ENCODE measurements around a stretch of chr14.

- PRO-cap, 3 experiments: no peak in any of the 3 experiments
- RAMPAGE, long total RNA: no peak
Measured at GRCh38 chr14:74572822-74573314, 39.2 kb downstream of the LTBP2 start.

DNA sequence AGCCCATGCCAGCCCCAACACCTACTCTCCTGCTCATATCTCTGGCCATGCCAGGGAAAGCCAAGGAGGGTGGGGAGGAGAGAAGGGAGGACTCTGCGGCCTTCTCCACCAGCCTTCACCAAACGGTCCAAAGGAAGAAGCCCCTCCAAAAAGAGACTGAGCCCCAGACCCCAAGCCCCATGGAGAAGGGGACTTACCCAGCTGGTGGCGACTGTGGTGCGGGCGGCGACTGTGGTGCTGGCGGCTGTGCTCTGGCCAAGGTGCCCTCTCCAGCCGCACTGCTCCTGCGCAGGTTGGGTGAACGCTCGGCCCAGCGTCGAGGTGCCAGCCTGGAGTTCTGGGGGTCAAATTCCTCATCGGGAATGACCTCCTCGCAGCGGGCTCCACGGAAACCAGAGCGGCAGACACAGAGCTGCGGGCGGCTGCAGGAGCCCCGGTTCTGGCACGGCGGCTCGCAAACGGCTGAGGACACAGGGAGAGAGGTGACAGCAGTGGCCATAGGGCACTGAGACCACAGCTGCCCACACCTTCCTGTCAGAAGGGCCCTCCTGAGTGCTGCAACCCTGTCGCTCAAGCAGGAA, 26.3 kb downstream of the LTBP2 start:
- PRO-cap, 3 experiments: no peak in any of the 3 experiments
- RAMPAGE, long total RNA: no peak

DNA sequence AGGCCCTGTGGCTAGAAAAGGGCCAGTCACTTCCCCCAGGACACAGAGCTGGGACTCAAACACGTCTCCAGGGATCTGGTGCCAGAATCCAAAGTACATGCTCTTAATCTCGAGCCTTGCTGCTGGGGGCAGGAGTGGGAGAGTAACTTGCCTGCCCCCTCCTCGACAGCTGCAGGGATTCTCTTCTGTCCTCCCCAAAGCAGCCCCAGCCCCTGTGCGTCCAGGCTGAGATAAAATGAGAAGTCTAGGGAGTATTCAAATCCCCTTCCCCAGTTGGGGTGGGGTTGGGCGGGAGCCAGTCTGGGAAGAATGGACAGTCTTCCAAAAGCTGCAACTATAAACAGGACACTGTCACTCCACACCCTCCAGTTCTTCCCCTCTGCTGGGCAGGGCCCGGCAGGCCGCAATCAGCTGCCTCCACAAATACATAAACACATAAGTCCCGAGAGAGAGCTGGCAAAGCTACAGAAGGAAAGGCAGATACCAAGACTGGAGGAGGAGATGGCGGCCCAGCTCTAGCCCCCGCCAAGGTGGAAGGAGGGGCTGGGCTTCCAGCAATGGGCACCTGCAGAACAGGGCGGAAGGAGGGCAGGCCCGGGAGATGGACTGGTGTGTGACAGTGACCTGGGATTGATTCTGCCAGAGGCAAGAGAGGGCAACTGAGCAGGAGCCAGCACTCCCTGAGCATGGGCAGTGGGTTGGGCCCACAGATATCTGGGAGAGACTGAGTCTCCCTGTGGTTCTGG, 12.7 kb downstream of the LTBP2 start:
- PRO-cap, 3 experiments: no peak in any of the 3 experiments
- RAMPAGE, long total RNA: no peak

DNA sequence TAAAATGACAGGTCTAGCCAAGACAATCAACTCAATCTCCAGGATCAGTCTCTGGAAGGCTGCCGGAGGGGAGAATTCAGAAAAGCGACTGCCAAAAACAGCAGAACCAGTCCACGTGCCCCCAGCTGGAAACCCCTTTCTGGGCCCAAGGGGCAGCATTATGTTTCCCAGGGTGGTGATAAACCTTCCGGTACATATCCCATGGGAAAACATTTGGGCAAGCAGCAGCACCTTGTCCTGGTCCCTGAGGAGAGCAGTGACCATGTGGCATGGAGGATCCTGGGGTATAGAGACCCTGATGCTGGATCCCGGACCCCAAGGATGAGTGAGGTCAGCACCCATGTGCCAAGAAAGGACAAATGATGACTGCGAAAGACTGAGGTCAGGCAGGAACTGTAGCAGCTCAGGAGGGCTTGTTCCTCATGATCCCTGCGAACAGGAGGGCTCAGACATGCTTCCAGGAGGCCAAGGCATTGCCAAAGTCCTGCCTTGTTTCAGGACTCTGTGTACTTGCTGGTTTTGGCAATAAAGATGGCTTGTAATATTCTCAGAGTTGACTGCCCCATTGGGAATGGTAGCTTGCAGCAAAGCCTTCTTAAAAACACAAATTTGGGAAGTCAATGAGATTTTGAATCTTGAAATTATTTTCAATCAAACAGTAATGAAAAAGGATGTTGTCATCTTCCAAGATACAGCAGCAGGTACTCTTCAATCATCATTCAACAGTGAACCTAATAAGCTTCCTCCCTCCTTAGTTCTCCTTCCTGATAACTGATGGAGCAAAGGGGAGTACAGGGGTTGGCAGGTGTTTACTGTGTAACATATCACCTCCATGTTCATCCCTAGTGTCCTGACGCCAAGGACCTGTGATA, 50.0 kb upstream of the LTBP2 start:
- PRO-cap, 3 experiments: no peak in any of the 3 experiments
- RAMPAGE, long total RNA: no peak

DNA sequence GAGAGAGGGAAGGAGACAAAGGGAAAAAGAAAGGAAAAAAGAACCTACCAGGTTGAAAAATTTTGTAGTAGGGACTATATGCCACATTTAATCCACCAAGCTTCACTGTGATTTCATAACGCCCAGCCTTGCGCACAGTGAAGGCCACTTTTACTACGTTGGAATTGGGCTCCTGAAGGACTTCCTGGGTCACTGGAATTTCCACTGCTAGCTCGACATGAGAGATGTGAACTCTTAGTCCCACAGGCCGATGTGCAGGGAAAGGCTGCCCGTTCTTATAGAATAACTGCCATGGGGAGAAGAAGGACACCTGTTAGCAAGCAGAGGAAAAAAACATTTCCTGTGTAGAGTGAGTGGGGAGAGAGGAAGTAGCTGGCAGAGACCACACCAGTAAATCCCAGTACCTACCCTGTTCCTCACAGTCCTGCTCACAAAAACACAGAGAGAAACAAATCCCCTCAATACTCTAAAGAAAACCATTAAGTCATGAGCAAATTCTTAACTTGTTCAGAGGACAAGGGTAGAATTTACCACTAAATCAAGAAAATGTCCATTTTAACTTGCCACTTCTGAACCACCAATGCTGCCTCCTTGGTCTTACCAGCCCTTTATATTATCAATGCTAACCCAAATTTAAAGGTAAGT, 29.5 kb downstream of the AREL1 start:
- PRO-cap, 3 experiments: no peak in any of the 3 experiments
- RAMPAGE, long total RNA: no peak

- PRO-cap, 3 experiments: no peak in any of the 3 experiments
- RAMPAGE, long total RNA: no peak
Measured at GRCh38 chr14:74809431-74809795, 46.3 kb downstream of the YLPM1 start.

- PRO-cap, 3 experiments: no peak in any of the 3 experiments
- RAMPAGE, long total RNA: no peak
Measured at GRCh38 chr14:74898981-74899313, 17.2 kb downstream of the DLST start.

DNA sequence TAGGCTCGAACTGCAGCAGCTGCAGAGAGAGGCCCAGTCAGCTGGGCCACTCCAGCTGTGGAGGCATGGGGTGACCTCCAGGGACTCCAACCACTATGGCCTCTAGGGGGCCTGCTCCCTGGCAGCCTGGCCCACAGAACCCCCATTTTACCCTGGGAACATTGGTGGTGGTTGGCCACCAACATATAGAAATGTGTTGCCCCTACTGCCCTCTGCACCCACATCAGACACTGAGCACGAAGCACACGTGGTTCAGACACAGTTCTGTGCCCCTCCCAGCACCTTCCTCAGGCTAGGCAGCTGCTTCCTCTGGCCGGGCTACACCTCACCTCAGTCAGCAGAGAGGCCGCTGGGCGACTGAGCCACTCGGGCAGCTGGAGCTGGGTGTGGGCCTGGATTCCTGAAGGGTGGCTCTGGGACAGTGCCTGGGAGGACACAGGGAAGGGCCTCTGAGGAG, 15.9 kb downstream of the RPS6KL1 start:
- PRO-cap, 3 experiments: no peak in any of the 3 experiments
- RAMPAGE, long total RNA: no peak

DNA sequence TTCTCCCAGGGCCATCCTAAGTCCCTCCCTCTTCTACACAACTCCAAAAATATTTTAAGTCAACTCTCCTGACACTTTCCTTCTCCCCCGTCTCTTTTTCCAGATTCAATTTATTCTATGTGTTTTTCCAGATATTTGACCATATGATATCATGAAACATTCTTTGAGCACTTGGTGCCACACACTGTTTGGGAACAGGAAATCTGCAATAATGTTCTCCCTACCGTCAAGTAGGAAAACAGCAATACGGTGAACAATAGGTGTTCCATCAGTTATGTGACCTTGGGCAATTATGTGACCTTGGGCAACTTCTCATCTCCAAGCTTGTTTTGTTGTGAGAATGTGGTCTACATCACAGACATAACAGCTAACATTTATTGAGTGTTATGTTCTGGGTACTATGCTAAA, 981 bp upstream of the NEK9 start:
- PRO-cap, 3 experiments: no peak in any of the 3 experiments
- RAMPAGE, long total RNA: no peak

DNA sequence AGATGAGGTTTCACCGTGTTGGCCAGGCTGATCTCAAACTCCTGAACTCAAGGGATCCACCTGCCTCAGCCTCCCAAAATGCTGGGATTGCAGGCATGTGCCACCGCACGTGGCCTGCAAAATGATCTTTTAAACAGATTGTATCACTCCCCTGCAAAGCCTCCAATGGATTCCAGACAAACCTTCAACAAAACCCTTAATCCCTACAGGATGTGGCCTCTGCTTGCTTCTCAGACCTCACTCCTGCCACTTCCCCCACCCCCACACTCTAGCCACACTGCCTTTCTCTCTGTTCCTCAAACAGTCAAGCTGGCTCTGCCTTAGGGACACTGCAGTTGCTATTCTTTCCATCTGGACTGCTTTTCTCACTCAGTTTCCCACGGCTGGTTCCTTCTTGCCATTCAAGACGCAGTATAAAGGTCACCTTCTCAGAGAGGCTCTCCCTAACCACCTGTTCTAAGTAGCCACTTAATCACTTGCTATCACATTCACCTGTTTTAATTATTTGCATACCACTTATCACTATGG, 47.3 kb upstream of the TMED10 start:
- PRO-cap, 3 experiments: no peak in any of the 3 experiments
- RAMPAGE, long total RNA: no peak

- PRO-cap, 3 experiments: no peak in any of the 3 experiments
- RAMPAGE, long total RNA: no peak
Measured at GRCh38 chr14:75234516-75234916, 44.1 kb upstream of the FOS start.

- PRO-cap, 3 experiments: no peak in any of the 3 experiments
- RAMPAGE, long total RNA: no peak
Measured at GRCh38 chr14:75331436-75331955, 52.9 kb downstream of the FOS start.

DNA sequence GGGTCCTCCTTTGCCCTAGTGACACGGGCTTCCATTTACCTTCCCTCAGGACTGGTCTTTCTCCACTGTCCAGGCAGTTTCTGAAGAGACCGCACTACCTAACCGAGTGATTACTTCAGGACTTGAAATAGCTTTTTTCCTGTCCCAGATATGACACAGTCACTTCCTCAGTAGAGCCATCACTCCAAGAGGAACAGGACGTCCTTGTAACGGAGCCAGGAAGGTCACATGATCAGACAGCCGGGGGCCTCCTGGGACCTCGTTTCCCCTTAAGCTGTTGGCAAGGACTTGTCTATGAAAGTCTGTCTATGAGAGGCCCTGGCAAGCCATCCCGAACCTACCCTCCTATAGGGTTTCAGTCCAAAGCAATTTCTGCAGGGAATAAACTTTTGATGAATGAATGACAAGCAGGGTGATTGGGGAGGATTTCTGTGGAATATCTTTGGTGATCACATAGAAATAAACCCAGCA, 62.4 kb downstream of the FOS start:
- PRO-cap, 3 experiments: no peak in any of the 3 experiments
- RAMPAGE, long total RNA: no peak

- PRO-cap, 3 experiments: no peak in any of the 3 experiments
- RAMPAGE, long total RNA: no peak
Measured at GRCh38 chr14:75399808-75400917, 27.7 kb upstream of the JDP2 start.

DNA sequence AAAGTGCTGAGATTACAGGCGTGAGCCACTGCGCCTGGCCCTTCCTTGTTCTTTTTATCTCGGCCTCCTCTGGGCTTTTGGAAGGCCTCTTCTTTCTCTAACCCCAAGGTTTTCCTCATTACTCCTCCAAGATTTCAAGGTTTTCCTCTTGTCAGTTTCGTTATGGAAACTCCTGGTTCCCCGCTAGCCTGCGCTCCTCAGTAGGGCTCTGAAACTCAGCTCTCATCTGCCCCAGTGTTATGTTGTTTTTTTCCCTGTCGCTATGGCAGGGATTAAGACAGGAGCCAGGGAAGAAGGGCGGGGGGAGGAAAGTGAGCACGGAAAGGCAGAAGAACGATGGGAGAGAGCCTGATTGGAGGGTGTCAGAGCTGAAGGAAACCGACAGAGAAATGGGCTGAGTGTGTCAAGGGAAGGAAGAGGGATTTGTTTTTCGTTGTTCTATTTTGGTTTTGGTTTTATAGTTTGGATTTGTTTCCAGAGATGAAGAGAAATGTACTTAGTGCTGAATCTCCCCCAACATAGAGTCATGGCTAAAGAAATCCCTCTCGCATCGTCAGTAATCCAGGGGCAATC, 26.4 kb upstream of the JDP2 start:
- PRO-cap, 3 experiments: no peak in any of the 3 experiments
- RAMPAGE, long total RNA: no peak

DNA sequence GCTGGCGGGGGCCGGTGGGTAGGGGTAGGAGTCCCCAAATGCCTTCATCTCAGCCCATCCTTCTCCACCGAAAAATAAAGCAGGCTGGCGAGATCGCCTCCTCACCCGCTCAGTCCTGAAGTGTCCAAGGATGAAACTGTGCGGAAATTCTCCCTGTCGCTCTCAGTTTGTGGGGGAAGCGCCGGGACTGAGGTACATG, 558 bp upstream of the JDP2 start:
- PRO-cap, 3 experiments: peak in 3 of 3 experiments; most common plus-strand start position 112 of the sequence (in 2)
- RAMPAGE, long total RNA: no peak

DNA sequence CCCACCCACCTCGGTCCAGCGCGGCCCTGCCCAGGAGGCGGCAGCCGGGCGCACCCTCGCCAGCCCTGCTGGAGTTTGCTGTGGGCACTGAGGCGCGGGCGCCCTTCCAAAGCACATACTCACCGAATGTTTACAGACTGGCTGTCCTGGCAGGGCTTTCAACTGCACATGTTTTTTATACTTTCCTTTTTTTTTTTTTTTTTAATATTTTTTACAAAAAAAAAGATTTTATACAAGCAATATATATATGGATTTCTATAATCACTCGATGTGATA, 42.1 kb downstream of the JDP2 start:
- PRO-cap, 3 experiments: no peak in any of the 3 experiments
- RAMPAGE, long total RNA: no peak

- PRO-cap, 3 experiments: no peak in any of the 3 experiments
- RAMPAGE, long total RNA: no peak
Measured at GRCh38 chr14:75515626-75516028, 6.6 kb upstream of the BATF start.

DNA sequence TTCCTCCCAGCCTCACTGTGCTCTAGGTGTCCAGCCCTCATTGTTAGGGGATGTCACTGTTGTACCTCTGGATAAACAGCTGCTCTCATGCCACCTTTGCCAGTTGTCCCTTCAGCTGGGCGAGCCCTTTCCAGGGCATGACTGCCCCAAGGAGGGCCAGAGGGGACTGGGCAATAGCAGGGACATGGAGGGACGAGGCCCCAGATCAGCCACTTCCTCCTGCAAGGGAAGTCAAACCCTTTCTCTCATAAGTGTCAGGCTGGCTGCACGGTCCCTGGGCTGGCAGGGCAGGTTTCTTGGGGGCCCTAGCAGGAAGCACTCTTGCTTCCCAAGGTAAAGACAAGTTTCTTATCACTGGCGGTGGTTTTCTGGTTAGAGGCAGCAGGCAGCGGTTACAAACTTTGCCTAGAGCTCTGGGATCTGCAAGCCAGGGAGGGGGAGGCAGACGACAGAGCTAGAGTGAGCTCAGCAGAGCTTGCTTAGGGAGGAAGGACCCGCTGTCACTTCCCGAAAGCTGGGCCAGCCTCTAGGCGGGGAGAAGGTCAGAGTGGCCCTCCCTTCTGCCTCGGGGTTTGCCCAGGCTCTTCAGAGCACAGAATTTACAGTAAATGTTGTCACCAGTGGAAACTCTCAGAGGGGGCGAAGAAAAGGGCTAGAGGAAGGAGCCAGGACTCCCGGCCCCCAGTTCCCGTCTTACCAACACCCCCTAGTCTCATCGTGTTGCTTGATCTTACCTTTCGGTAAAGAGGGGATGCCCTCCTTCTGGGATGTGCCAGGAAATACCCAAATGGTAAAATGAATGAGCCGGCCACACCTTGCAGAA, 20.4 kb downstream of the BATF start:
- PRO-cap, 3 experiments: no peak in any of the 3 experiments
- RAMPAGE, long total RNA: no peak

GRCh38 chr14:76309982-76310510, 65.9 kb upstream of the ESRRB start:
- PRO-cap, 3 experiments: no peak in any of the 3 experiments
- RAMPAGE, long total RNA: no peak

Measured in cerebellum (tissue), 5 donors.